Duodenum (tissue), 1 donor: Measurements from ENCODE around the genes MTMR2 and CNTN5.

DNA sequence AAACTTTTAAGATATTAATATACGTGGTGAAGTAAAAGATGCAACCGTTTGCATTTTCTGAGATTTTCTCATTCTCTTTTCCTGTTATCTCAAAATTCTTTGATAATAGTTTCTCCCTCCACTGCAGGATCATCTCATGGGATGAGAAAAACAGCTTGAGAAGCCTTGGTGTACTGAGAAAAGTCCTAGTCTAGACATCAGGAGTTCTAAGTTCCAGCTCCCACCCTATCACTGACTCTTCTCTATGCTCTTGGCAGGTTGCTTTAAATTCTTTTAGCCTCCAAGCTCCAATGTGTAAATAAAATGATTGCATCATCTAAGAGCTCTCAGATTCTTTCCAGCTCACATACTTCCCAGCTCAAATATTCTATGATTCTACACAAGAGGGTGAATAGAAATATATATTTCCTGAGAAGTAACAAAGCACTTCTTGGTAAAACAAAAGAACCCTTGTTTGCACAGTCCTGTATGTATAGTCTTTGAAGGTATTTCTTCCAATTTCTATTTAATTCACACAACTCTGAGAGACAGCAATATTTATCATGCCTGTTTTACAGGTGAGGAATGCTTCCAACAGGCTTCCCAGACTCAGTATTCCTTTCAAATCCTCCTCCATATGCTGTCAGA lies 109.0 kb downstream of the FAM76B start:
- PRO-cap: no peak

DNA sequence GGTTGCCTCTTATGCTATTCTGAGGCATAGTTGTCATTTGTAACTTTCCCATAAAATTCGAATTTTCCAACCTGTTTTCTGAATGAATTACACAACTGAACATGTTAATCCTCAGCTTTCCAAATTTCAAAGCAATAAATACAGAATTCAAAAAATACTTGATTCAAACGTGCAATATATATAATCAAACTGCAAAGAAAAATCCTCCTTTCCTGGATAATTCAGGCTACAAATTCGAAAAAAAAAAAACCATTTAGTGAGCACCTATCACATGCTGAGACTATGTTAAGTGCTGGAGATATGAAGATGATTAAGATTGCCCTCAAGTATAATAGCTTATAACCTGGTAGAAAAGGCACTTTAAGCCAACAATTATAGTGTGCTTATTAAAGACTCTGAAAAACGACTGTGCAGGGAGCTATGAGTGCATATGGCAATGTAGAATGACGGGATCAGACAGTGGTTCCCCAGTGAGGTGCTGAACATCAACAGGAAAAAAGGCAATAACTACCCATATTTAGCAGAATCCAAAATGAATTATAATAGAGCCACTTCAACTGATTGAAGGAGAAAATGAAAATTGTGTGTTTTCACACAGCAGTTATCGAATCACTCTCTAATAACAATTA lies 1.5 kb downstream of the MTMR2 start:
- PRO-cap: no peak

DNA sequence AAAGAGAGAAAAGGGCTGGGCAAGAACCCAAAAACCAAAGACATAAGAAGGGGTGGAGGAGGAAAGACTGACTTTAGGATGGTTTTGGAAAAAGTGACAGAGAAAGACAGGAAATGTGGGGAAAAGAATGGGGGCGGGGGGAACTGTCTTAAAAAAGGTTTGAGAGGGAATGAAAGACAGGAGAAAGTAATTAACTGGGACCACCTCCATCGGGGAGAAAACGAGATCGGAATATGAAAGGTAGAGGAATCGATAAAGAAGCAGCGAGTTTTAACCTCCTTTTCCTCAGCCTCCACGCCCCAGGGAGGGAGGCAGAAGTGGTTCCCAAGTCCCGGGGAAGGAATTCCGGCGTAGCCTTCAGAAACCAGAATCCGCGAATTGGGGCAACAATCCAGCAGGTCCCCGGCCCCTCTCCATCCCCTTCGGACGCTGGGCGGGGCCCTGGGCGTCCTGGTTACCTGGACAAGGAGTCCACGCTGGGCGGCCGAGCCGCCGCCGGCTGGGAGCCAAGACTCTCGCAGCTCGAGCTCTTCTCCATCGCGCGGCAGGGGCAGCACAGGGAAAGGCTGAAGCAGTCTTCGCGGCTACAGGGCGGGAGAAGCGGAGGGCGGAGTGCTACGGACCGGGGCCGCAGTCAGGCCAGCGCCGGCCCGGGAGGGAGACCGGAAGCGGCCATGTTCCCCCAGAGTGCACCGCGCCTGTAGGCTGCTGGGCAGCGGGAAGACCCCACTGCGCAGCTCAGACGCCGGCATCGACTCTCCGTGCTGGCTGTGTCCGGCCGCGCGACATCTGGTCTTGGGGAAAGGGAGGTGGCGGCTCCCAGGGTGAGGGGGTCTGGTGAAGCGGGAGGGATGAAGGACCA lies at the start of gene MTMR2:
MTMR2 (minus strand) TSS at position 691 of the 862 bp plus-strand sequence.
- PRO-cap: bidirectional peak, plus-strand start at position 741 of the sequence, minus-strand start at position 552 of the sequence

DNA sequence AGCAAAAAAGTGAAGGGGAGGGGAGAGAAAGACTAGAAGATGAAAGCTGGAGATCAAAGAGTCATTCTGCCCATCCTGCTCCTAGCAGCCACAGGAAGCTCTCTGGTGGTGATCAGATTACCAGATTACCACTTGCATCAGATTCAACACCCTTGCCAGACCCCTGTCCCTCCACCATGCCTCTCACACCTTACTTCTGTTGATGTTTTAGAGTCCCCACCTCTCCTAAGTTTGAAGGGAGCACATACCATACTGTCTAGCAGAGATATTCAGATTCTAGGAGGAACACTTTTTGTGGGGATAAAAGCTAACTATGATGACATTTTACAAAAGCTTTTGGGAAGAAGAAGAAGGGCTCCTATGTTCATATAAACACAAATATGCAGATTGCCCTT lies 92.4 kb upstream of the MTMR2 start:
- PRO-cap: no peak

DNA sequence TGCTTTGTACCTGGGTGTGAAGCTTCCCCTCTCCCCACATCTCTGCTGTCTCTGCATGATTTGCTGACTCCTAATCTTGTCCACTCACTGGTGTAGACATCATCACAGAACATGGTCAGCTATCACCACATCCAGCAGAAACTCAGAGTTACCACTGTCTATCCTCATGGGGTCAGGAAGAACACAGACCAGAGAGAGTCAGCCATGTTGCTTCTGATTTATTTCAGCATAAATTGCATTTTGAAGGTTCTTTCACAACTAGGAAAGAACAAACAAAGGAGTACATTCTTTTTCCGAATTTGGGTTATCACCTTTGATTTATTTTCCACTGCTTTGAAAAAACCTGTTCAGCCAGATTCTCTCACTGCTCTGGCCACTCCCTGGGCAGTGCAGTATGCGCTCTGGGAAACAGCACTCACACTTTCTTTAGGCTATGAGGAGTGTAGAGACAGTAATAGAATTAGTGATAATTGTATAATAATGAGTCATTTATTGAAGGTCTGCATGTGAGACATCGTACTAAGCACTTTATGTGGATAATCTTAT lies 172.0 kb upstream of the MTMR2 start:
- PRO-cap: no peak

DNA sequence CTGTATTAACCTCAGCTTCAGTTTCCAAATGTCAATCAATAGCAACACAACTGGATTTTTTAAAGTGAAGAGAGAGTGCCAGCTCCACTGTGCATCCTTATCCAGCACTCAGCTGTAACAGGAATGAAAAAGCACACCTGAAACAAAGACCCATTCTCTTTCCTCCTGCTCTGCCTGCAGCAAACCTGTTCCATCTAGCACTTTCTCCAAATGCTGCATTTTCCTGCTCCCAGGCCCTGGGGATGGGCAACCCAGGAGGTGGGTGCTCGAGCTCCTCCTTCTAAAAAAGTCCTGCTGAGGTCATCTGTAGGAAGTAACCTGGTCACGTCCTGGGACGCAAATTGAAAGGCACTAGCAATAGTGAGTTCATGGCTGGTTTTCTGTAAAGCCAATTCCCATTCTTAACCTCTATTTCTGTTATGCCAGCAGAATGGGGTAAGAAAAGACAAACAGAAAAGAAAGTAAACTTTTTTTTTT lies 173.8 kb downstream of the MAML2 start:
- PRO-cap: no peak

- PRO-cap: no peak
Measured at GRCh38 chr11:96230415-96231127, 112.4 kb downstream of the MAML2 start.

GRCh38 chr11:96248276-96249166 lies 94.5 kb downstream of the MAML2 start:
- PRO-cap: no peak

- PRO-cap: no peak
Measured at GRCh38 chr11:96259187-96259408, 83.9 kb downstream of the MAML2 start.

DNA sequence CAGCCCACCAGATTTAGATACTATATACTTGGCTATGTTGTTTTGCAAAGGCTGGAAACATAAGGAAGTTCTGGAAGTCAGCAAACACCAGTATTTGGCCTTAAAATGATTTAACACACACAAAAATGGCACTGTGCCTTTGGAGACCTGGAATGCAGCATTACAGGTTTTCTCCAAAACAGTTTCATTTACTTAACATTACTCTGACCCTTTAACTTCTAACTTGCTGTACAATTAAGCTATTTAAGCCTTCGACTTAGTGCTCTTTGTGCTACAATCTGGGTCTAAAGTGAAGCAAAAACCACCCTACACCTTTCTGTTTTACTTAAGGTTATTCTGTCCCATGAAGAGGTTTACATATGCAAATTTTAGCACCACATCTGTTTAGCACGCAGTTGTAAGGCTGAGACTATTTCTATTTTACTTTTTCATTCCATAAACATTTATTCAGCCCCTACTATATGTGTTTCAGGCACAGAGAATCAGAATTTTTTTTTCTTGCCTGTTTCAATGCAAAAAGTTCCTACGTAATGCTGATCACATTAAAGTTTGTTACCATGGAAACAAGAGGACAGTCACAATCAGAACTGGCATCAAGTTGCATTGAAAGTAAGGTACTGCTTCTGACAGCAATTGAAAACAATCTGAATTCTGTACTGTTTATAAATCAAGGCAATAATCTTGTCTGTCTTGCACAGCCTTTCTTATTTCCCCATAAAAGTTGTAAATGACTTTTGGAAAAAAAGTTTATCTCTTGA lies 70.3 kb downstream of the MAML2 start:
- PRO-cap: no peak

DNA sequence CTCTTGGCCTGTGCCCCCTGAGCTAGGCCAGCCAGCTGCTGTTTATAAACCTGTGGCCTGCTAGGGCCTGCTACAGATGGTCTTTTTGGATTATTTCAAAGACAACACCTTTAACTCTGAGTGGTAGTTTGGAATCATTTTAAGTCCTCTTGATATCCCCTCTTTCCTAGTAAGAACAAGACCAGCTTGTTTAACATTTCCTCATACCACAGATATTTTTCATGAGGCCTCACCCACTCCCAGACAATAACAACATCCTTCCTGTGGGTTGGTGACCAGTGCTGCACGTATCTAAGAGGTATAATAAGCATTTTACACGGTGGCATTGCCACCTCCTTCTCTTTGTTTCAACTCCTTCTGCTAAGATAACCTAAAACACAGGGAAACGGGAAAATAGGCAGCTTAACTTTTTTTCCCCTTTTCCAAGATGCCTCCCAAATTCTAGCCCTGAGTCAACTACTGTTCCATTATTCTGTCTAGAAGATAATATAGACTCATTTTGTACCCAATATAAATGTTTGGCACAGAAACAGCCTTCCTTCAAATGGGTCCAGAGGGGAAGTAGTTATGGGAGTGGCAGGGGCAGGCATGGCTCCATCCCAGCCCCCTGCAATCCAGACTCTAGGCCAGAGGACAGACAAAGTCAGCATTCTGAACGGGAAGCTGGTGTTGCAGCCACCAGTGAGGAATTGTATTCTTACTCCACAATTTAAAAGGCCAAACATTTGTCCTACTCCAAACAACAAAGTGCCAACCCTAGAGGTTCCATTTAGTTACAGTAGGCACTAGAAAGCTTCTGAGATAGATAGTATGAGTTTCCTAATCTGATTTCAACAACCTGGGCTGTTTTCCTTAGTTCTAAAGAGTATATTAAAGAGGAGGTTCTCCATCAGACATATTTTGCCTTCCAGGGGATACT lies 28.5 kb downstream of the MAML2 start:
- PRO-cap: no peak

DNA sequence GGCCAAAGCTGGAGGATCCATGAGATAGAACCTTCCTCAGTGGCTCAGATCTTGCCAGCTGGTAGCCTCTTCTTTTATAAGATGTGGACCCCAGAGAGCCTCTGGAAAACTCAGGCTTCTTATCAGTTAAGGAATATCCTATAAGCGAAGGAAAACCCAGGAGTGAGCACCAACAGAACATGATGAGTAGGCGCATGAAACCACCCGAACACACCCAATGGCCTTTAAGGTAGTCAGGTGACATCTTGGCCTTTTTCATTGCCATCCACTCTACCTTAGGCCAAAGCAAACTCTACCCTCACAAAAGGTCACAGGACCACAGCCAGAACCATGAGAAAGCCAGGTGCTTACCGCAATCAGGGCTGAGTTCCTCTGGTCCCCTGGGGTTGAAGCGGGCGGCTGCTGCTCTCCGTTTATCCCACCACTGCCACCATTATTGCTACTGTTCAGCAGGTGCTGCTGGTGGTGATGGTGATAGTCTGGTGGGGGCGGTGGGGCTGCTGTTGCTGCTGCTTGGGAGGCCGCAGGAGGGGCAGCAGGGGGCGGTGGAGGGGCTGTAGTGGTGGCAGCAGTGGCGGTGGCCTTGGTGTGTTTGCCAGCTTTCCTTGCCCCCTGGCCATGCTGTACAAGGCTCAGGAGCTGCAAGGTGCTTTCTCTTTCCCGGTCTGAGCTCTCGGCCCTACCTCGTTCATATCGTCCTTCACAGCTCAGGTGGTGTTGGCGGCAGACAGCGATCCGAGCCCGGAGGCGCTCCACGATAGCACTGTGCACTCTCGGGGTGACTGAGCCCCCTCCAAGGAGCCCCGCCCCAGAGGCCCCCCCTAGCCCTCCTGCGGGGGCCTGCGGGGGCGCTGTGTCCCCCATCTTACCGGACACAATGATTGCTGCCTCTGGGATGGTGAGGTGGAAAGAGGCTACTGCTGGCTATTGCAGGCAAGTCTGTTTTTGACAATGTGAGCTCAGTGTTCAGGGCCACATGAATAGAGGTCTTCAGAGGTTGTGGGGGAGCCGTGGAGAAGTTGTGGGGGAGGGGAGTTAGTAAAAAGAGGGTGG lies 1.6 kb downstream of the MAML2 start:
- PRO-cap: bidirectional peak, plus-strand start at position 893 of the sequence, minus-strand start at position 667 of the sequence

- PRO-cap: no peak
Measured at GRCh38 chr11:99020625-99021494, at the start of gene CNTN5. TSS of gene CNTN5 (plus strand) at chr11:99020949.

GRCh38 chr11:99240535-99241108 lies 219.9 kb downstream of the CNTN5 start:
- PRO-cap: no peak

- PRO-cap: unidirectional peak, plus-strand start at chr11:100633218
Measured at GRCh38 chr11:100632610-100633540, 54.2 kb upstream of the ARHGAP42 start.

DNA sequence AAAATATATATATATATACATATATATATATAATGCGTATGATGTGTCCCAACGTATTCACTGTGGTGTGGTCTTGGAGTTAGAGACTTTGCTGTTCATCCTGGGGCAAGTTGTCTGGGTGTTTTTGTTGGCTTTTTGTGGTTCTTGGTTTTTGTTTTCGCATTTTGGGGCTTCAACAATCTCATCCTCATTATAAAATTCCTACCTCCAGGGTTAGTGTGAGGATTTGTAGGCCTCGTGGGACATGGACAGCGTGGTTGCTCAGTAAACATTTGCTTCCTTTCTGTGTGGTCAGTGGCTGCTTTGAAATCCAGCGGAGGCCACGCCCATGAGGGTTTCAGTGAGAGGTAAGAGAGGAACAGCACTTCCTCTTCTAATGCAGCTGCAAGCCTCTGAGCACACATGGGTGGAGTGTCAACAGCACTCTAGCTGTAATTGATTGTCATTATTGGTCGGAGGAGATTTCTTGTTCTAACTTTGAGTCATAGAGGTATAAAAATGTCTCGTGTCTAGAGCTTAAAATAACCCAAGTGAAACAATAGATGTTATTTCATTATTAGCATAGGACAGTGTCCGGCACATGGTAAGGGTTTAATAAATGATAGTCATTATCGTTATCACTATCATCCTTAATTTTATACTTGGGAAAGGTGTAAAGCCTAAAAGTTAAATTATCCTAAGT lies 6.0 kb upstream of the ARHGAP42 start:
- PRO-cap: no peak

- PRO-cap: no peak
Measured at GRCh38 chr11:100741363-100741725, 54.3 kb downstream of the ARHGAP42 start.

DNA sequence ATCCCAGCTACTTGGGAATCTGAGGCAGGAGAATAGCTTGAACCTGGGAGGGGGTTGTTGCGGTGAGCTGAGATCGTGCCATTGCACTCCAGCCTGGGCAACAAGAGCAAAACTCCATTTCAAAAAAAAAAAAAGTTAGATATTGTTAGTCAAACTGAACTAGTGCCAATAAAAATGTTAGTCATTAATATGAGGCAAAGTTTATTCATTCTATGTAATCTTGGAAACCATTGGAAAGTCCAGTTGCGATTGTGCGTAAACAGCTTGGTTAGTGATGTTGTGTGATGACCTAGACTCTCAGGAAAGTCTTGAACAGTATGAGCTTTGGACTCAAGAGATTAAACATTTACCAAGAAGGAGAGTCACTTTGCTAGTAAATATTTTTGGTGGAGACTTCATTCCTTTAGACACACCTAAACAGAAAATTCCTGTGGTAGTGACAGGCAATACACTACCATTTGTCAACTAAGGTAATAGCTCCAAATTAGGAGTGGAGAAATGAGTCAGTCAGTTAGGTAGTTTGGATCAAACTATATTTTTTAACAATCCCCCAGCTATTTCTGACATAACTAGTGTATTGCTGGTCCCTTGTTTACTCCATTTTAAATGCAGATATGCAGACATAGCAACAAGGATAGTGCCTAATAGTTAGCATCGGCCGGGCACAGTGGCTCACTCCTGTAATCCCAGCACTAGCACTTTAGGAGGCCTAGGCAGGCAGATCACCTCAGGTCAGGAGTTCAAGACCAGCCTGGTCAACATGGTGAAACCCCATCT lies 89.1 kb downstream of the ARHGAP42 start:
- PRO-cap: no peak

GRCh38 chr11:100861240-100862041 lies 174.4 kb downstream of the ARHGAP42 start:
- PRO-cap: no peak

DNA sequence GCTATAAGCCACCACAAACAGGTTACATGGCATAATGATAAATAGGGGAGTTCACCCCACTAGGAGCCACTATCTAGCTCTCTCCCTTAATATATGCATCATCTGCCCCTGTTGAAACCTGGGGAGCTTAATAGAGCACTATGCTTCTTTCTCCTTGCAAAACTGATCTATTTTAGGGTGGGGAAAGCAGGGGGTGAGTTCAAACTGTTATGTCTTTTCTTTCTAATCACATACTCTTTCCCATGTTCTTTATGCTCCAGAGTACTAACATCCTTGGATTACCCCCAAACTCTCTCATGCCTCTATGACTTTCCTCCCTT lies 32.7 kb downstream of the PGR start:
- PRO-cap: no peak